GM19239 (cell line): Measurements from ENCODE around the gene KCNJ6.

DNA sequence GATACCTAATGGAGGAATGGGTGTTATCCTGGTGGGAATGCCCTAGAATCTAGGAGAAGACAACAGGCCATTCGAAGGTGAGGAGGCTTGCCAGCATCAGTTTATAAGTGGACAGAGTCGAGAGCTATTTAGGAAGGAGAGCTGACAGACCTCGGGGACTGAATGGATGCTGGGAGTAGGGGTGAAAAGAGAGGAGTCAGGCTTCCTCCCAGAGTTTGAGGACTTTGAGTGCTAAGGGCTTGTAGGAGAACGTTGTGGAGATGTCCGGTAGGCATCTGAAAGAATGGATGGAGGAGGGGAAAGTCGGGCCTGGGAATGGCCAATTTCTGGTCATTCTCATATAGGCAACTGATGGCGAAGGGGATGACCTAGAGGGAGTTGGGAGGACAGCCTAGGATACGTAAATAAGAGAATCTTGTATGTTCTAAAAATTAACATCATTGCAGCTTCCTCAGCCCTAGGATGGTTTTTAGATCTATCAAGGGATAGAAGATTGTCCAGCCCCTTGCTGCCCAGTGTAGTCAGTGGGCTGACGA is 155.2 kb downstream of the DYRK1A start:
- RRBS = no CpG with 5 or more reads among the region's 9 CpGs

DNA sequence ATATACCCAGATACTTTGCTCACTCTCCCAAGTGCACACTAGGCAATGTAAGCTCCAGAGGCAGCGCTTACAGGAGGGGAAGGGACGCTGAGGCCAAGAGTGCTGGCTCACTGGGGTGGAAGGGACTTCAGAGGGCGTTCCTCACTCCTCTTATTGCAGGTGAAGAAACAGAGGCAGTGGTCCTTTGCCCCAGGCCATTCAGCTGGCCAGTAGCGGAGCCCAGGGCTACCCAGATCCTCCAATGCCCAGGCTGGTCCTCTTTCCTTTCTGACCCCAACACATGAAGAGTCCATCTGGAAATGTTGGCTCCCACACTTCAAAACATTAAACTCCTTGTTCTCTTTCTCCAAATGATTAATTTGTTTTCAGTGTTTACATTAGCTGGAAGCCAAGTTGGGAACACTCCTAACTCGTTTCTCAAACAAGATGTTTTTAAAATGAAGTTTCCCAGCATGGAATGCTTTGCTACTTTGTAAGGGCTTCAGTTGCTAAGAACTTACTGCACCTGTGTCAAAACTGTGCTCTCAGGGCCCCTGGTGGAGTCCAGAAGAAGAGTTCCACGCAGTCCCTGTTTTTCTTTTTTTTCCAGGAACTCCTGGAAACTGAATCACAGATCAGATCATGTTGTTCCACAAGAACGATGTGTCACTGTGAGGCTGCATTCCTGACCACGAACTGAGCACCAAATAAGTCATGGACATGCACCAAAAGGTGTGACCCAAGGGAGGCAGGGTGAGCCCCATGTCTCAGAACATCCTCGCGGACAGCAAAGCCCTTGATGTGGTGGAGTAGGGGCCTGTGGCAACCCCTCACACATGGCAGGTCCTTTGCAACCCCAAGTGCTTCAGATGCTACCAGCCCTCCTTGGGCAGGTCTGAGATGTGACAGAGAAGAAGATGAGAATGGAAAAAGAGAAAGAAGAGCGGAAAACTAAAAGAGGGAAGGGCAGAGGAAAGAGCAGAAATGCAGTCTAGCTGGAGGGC is 257.4 kb downstream of the KCNJ6 start:
- RRBS = no CpG with 5 or more reads among the region's 11 CpGs

- RRBS = no CpG with 5 or more reads among the region's 18 CpGs
Observed at GRCh38 chr21:37753078-37753744, 163.0 kb downstream of the KCNJ6 start.

DNA sequence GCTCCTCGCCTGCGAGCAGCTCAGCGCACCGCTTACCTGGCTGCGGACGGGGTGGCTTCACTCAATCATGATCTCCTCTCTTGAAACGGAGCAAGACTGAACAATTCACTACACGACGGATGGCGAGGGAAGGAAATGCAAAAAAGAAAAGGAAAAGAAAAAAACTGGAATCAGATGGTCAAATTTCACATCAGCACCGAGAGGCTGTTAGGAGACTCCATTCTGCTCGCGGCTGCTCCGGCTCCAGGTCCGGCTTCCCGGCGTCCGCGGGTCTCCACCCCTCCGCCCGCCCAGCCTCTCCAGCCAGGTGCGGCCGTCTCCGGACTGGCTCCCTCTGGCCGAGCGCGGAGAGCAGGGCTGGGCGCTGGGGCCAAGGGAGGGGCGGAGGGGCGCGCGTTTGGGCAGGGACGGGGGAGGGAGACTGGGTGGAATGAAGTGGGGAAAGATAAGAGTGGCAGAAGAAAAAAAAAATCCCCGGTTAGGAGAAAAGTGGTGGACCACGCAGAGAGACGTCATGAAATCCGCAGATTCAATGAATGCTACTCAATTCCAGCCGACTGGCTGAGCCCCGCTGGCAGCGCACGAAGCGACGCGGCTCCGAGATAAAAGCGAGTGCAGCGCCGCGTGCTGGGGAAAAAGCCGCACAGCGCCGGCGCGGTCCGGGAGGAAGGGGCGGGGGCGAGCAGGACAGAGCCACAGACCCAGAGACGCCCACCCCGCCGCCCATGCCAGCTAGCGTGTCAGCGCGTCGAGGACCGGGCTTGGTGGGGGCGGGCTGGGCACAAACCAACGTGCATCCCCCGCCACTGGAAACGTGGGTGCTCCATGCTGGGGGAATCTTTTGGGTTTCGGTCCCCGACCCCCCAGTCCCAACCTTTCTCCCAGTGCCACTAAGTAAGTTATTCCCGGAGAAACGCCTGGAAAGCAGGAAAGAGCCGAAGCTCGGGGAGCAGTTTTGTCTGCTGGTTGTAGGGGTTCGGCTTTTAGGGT is at the start of gene KCNJ6:
TSS of gene KCNJ6 (minus strand) at position 610 of the 990 bp plus-strand sequence.
- RRBS = 13% methylated on average over 17 of the region's 76 CpGs

GRCh38 chr21:38213004-38213497 is 43.7 kb upstream of the KCNJ15 start:
- RRBS = no CpG with 5 or more reads among the region's 2 CpGs

DNA sequence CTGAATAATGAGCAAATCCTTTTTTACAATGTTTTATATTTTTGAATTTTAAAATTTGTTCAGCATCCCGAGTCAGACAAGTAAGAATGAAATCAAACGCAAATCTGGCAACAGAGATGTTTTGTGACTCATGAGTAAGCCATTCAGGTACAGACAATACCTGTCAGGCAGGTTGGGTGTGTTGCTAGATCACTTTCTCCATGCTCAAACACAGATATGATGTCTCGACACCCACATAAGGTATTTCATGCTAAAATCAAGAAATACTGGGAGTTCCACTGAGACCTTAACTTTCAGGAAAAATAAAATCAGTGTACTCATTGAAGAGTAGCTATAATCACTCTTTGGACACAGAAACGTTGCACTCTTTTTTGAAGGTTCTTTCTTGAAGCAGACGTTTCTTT is 22.0 kb upstream of the KCNJ15 start:
- RRBS = no CpG with 5 or more reads among the region's 5 CpGs

- RRBS = no CpG with 5 or more reads among the region's 12 CpGs
Observed at GRCh38 chr21:38296285-38296988, 39.6 kb downstream of the KCNJ15 start.

GRCh38 chr21:38306437-38306912 is 49.7 kb downstream of the KCNJ15 start:
- RRBS = no CpG with 5 or more reads among the region's 6 CpGs

GRCh38 chr21:38323598-38324140 is 66.9 kb downstream of the KCNJ15 start:
- RRBS = no CpG with 5 or more reads among the region's 2 CpGs

DNA sequence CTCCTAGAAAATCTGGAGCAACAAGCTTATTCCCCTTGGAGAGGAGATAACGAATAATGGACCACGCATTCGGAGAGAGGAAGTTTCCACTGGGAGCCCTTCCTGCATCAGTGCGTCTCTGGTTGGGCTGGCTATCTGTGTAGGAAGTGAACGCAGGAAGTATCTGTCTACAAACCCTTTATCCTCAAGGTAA is 9.4 kb downstream of the ERG start:
- RRBS = no CpG with 5 or more reads among the region's 5 CpGs

GRCh38 chr21:38493734-38494548 is 4.3 kb downstream of the ERG start:
- RRBS = no CpG with 5 or more reads among the region's 16 CpGs

DNA sequence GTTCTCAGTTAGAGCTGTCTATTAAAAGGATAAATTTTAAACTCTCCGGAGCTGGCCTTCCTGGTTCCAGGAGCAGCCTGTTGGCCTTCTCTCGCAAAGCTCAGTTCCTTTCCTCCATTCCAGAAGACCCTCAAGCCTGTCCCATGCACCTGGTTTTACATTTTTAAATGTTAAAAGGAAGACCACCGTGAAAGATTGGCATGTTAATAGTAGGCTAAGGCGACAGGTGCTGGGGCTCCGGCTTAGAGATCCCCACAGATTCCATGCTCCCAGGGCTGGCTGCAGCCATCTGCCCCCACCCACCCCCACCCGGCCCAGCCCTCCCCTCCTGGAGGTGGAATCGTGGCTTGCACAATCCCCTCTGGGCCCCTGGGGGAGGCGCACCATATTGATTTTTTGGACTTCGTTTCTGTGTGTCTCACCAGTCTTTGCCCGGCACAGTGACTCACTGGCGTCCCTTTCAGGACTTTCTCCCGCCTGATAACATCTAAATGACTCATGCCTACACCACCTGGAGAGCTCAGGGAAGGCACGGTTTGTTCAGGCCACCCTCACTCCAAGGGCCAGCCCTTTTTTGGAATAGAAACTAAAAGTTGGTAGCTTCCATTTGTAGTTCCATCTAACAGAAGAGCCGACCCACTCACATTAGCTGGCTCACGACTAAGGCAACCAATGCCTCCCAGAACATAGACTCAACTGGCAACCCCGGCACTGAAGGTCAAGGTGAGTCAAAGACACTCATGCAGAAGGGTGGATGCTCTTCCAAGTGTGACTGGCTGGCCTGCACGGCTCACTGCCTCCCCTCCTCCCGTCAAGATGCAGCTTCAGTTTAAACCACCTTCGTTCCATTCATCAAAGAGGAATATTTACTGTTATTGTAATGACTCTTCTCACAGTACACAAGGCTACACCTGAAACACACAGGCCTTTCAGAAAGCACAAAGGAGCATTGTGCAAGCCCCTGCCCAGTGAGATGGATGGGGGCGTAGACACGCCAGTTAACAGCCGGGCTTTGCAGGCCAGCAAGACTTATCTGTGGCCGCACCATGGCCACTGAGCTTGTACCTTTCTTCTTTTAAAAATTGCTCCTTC is 18.2 kb upstream of the ETS2 start:
- RRBS = 52% methylated on average over 2 of the region's 23 CpGs

DNA sequence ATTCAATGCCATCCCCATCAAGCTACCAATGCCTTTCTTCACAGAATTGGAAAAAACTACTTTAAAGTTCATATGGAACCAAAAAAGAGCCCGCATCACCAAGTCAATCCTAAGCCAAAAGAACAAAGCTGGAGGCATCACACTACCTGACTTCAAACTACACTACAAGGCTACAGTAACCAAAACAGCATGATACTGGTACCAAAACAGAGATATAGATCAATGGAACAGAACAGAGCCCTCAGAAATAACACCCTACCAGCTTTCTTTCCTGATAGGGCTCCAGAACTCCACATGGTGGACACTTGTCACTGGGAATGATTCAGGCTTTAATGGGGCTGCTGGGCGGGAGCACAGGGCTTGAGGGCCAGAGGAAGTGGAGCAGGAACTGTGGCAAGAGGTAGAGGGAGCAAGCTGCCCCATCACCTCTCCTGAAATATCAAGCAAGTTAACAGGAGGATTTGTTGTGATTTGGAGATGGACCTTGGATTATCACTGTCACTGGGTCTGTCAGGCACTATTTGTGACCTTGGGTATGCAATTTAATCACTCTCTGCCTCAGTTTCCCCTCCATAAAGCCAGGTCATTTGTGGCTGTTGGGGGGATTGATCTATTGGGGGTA is 24.9 kb downstream of the ETS2 start:
- RRBS = no CpG with 5 or more reads among the region's 2 CpGs

DNA sequence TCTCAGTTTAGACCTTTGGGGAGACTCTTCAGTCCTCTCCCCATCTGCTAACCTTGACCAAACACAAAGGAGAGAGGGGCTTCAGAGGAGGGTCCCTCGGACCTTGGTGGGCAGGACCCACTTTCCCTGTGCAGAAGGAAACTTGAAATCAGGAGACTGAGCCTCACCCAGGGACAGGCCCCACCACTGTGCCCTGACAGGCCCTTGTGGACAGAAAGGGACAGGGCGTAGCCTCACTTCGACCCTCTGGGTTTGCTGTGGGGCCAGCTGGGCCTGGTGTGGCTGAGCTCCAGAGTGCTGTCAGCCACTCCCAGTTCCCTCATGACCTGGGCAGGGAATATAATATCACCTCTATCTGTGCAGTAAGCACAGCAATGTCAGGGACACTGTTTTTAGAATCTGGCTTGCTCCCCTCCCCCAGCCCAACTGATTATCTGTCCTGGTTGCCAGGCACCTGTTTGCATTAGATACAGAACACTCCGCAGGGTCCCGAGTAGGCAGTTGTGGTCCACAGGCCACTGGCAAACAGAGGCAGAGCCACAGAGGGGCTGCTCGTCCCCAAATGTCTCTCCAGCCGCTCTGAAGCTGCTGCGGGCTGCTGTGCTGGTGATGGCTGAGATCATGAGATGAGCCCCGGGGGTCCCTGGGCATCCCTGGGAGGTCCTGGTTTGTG is 51.4 kb downstream of the ETS2 start:
- RRBS = no CpG with 5 or more reads among the region's 9 CpGs

- RRBS = no CpG with 5 or more reads among the region's 2 CpGs
Observed at GRCh38 chr21:38897411-38897915, 91.7 kb downstream of the ETS2 start.

GRCh38 chr21:38948608-38949351 is 143.1 kb downstream of the ETS2 start:
- RRBS = no CpG with 5 or more reads among the region's 4 CpGs

GRCh38 chr21:38954789-38954998 is 149.0 kb downstream of the ETS2 start:
- RRBS = no CpG with 5 or more reads among the region's 1 CpG

DNA sequence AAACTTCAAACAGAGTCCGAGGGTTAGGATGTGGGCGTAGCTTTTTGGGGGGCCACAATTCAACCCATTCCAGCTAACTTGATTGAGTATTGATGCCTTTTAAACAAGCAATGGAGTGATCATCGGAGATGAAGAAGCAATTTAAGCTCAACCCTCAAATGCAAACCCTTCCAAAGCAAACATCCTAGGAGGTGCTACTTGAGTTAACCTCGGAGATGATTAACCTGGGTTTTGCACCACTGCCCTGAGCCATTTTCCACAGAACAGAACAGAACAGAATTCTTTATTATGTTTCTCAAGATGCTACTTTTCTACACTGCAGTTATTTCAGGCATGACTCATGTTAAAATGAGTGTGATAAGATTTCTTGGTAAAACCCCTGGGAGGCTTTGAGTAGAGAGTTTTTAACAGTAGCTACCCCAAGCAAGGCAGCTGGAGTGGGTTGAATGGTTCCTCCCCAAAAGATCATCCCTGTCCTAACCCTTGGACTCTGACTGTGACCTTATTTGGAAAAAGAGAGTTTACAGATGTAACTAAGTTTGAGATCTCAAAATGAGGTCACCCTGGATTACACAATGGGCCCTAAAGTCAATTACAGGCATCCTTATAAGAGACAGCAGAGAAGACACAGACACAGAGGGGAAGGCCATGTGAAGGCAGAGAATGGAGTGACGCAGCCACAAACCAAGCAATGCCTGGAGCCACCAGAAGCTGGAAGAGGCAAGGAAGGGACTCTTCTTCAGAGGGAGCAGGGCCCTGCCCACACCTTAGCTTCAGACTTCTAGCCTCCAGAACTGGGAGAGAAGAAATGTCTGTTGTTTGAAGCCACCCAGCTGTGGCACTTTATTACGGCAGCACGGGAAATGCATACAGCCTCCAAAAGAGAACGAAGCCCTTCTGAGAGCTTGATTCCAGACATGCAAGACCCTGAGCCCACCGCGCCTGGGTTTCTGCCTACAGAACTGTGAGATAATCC is 153.4 kb downstream of the ETS2 start:
- RRBS = no CpG with 5 or more reads among the region's 10 CpGs

GRCh38 chr21:39000321-39001017 is 182.8 kb downstream of the PSMG1 start:
- RRBS = no CpG with 5 or more reads among the region's 7 CpGs

DNA sequence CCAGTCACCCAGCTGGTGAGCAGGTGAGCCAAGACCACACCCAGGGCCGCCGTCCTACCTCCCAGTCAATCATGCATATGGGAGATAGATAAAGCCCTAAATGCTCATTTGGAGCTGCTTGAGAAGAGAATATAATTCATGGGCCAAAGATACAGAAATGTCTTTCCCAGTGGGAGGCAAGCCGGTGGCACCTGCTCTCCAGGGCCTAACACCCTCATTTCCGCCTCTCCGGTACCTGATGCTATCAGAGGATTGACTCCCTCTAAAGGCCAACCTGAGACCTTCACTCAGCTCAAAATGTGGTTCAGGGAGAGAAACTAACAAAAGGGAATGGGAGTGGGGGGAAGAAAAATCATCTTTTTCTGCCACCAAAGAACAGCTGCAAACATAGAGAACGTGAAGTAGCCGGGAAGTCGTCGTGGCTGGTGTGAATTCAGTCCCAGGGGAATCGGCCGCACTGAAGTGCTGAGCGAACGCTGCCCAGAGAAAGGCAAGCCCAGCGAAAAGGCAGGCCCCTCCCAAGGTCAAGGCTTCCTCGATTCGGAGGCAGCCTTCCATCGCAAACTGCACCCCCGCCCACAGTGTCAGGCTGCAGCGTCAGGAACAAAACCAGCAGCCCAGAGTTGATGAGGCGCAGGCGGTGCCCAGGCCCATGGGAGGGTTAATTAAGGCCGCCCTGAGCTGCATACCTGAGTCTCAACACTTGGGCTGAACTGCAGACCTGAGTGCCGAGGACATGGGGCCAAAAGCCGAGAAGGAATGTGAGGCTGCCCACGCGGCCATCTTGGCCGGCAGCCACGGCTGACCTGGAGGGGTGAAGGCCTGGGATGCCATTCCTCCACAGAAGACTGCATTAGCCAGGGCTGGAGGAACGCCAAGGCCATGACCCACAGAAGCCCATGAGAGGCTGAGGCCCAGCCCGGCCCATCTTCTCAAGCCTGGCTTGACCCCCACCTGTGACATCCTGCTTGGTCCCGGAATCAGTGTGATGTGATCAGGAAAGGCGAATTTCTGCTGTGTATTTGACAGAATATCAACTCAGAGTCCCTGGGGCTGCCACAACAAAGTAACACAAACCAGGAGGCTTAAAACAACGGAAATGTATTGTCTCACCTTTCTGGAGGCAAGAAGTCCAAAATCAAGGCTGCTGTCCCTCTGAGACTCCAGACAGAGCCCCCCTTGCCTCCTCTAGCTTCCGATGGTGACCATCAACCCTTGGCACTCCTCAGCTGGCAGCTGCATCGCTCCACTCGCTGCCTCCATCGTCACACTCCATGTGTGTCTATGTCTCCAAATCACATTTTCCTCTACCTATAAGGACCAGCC is 160.0 kb downstream of the PSMG1 start:
- RRBS = 83% methylated on average over 4 of the region's 37 CpGs